Measurements from ENCODE around the gene HOXA1.

DNA sequence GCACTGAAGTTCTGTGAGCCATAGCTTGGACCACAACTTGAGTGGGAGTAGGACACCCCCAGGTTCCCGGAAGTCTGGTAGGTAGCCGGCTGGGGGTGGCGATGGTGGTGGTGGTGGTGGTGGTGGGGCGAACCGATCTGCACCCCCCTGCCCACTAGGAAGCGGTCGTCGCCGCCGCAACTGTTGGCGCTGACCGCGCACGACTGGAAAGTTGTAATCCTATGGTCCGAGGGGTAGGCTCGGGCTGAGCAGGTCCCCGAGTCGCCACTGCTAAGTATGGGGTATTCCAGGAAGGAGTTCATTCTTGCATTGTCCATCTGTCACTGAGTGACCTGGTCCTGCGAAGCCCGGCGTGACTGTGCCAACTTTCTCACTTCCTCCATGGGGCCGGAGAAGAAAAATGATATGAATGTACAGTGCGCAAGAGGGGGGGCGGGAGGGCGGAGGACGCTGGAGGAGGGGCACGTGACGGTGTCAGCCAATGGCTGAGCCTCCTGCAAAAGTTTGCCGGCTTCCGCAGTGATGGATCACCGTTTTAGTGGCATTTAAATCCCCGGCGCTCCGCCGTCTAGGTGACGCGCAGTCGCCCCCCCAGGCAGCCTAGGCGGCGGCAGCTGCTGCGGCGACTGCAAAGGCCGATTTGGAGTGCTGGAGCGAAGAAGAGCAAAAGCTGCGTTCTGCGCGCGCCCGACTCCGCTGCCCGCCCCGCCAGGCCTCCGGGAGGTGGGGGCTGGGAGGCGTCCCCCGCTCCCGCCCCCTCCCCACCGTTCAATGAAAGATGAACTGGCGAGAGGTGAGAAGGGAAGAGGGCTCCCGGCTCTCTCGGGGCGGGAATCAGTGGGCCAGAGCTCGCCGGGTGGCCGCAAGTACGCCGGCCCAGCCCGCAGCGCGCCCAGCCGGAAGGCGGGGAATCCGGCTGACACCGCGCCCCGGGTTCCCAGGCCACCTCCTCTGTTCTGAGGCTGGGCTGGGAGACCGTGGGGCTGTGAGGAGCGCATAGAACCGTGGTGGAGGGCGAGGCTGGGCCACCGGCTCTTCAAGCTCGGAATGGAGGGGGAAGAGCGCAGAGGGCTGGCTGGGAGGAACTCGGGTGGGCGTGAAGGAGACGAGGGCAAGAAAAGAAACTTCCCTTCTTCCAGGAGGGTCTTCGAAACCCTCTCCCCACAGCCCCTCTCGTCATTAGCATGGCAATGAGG is at the start of gene HOXA1:
Gene HOXA1, minus strand, starts transcription at position 405 of the 1,196 bp plus-strand sequence.
- RAMPAGE, long total RNA, result start-site peak on the minus strand centred at position 375 of the sequence, 101 bp wide, 21 and 15 reads in 2 replicates
- RRBS, result 0% methylated on average over 11 of the region's 87 CpGs

GRCh38 chr7:27098253-27099503 is 2.9 kb upstream of the HOXA1 start:
- RAMPAGE, long total RNA, result no peak
- RRBS, result 3% methylated on average over 5 of the region's 60 CpGs

GRCh38 chr7:27100567-27101879 is 1.5 kb downstream of the HOXA2 start:
- RAMPAGE, long total RNA, result no peak
- RRBS, result no CpG with 5 or more reads among the region's 32 CpGs

- RAMPAGE, long total RNA, result no peak
- RRBS, result no CpG with 5 or more reads among the region's 13 CpGs
These were observed 2.1 kb upstream of the HOXA2 start for GRCh38 chr7:27104276-27105227.

GRCh38 chr7:27148611-27149238 is 1.2 kb upstream of the HOXA6 start:
- RAMPAGE, long total RNA, result no peak
- RRBS, result 7% methylated on average over 6 of the region's 25 CpGs

DNA sequence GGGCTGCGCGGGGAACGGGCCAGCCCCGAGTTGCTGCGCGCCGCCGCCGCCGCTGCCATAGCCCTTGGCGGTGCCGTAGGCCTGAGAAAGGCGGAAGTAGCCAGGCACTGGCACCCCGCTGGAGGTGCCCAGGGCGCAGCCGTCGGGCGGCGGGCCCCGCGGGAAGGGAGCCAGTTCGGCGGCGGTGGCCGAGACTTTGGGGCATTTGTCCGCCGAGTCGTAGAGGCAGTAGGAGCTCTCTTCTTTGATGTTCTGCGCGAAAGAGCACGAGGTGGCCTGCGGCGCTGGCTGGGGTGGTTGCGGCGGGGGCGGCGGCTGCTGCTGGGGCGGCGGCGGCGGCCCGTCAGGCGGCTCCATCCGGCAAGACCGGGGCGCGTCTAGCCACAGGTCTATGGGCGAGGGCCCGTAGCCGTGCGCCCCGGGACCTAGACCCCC is 531 bp downstream of the HOXA10 start:
- RAMPAGE, long total RNA, result no peak
- RRBS, result 1% methylated on average over 8 of the region's 52 CpGs

GRCh38 chr7:27174548-27175079 is 494 bp upstream of the HOXA10 start:
- RAMPAGE, long total RNA, result no peak
- RRBS, result under 1% methylated on average over 4 of the region's 21 CpGs

GRCh38 chr7:27191640-27192542 is 6.9 kb upstream of the HOXA11 start:
- RAMPAGE, long total RNA, result no peak
- RRBS, result no CpG with 5 or more reads among the region's 45 CpGs

DNA sequence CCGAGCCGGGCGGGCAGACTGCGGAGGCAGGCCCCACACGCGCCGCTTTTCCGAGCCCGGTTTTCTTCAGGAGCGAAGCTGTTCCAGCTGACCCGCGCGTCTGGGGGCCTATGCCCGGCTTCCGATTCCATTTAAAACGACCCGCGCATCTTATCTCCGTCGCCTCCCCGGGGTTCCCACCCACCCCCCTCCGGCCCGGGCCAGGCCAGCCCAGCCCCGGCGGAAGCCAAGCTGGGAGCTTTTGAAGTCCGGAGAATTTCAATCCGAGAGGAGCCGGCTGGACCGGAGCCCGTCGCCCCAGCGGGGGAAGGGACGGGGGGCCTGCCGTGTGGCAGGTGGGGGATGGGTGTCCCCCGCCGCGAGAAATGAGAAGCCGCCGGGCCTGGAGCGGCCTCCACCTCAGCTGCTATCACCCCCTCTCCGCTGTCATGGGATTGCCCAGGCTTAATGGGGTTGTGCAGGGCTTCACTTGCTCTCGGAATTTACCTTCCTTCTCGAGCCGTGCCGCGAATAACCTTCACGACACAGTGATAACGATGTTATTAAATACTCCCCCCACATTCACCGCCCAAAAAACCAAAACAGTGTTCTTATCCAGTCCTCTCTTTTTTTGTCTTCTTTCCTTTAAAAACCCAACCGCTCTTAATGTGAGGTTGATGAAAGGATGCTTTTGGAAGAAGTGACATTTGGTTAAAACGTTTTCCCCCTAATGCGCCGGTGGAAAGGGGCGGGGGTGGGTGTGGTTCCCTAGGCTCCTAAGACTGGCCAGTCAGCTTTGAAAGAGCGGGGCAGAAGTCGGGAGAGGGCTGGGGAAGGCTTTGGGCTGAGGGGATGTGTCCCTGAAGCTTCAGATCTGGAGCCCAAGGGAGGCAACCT is 2.9 kb upstream of the EVX1 start:
- RAMPAGE, long total RNA, result no peak
- RRBS, result 2% methylated on average over 26 of the region's 56 CpGs

DNA sequence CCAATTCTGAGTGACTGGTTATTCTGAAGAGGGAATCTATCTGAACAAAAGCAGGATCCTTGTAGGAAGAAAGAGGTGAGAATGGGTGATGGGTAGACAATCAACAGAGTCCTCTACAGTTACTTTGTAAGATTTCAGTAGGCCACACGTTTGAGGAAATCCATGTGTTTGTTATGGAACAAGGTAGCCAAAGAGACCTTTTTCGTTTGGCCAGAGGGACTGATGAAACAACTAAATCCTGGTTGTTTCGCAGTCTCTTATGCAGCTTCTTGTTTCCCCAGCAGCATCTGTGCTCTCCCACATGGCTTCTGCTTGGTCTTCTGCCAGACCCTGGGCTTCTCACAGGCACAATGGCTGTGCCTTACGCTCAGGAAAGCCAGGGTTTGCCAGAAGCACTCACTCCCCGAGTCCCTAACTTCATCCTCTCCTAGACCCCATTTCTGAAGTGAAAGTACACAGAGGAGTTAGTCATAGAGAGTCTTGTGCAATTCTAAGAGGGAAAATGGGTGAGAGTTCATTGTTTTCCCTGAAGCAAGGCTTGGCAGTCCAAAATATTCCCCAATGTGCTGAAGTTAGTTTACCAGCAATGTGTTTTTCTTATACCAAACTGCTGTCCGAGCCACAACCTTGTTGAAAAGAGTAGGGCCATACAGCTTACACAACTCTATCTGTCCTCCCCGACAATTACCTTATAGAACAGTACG is 121.7 kb downstream of the EVX1 start:
- RAMPAGE, long total RNA, result no peak
- RRBS, result no CpG with 5 or more reads among the region's 8 CpGs

GRCh38 chr7:27883703-27884426 is 143.9 kb downstream of the TAX1BP1 start:
- RAMPAGE, long total RNA, result no peak
- RRBS, result no CpG with 5 or more reads among the region's 10 CpGs

- RAMPAGE, long total RNA, result no peak
- RRBS, result no CpG with 5 or more reads among the region's 7 CpGs
These were observed 143.5 kb downstream of the JAZF1 start for GRCh38 chr7:28036712-28037902.

- RAMPAGE, long total RNA, result no peak
- RRBS, result no CpG with 5 or more reads among the region's 10 CpGs
These were observed 77.6 kb downstream of the JAZF1 start for GRCh38 chr7:28102850-28103565.

DNA sequence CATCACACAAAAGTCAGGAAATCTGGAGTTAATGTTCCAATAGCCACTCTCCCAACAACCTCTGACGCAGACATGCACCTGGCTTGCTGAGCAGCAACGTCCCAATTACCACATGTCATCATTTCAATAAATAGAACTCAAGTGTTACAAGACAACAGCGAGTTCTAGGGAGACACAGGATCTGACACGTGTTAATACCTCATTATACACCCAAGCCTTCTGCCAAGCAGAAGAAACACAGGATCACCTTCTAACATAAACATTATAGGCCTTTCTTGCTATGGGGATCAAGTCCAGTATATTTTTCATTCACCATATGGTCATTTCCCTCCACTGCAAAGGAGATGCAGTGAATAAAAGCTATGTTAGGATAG is 74.3 kb downstream of the JAZF1 start:
- RAMPAGE, long total RNA, result no peak
- RRBS, result no CpG with 5 or more reads among the region's 4 CpGs

- RAMPAGE, long total RNA, result no peak
- RRBS, result no CpG with 5 or more reads among the region's 3 CpGs
These were observed 211.0 kb downstream of the CREB5 start for GRCh38 chr7:28623285-28623696.

- RAMPAGE, long total RNA, result no peak
- RRBS, result no CpG with 5 or more reads among the region's 5 CpGs
These were observed 22.4 kb upstream of the TRIL start for GRCh38 chr7:28980485-28981004.

DNA sequence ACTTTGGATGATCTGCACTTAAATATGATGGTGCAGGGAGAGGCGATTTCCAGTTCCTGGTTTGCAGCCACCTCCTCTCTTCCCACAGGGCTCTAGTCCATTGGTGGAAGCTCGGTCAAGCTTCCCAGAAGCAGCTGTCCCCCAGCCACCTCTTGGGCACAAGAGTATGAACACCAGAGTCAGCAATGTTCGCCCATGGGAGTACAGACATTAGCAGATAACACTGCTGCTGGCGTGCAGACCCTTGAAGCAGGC is 1.5 kb upstream of the CPVL start:
- RAMPAGE, long total RNA, result no peak
- RRBS, result no CpG with 5 or more reads among the region's 4 CpGs

- RAMPAGE, long total RNA, result no peak
- RRBS, result no CpG with 5 or more reads among the region's 2 CpGs
These were observed 1.4 kb upstream of the CHN2 start for GRCh38 chr7:29193187-29193478.

- RAMPAGE, long total RNA, result no peak
- RRBS, result no CpG with 5 or more reads among the region's 7 CpGs
These were observed 11.6 kb downstream of the CHN2 start for GRCh38 chr7:29206144-29206598.

- RAMPAGE, long total RNA, result no peak
- RRBS, result no CpG with 5 or more reads among the region's 7 CpGs
These were observed 79.4 kb upstream of the PRR15 start for GRCh38 chr7:29484169-29484759.